Measurements from ENCODE around the genes N6AMT1 and KRTAP26-1.

GRCh38 chr21:25929900-25930332 is 195.1 kb downstream of the GABPA start:
- PRO-cap = no peak

DNA sequence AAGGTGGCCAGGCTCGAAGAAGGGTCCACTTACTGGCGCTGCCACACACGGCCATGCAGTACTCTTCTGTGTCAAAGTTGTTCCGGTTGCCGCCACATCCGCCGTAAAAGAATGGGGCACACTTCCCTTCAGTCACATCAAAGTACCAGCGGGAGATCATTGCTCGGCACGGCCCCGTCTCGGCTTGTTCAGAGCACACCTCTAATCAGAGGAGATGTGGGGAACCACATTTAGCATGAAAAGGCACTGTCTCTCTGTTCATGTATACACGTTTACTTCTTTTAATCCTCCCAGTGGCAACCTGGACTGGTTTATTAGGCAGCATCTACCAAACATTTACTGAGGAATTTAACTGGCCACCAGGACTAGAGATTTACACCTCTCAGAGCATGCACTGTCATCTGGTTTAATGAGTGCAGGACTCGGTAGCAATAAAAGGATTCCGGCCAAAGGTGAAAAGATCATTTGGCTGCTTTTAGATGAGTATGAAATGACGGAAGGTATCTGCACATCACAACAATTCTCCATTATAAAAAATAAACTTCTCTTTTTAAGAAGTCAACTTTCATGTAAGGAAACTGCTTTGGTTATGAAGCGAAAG is 170.5 kb downstream of the APP start:
- PRO-cap = no peak

DNA sequence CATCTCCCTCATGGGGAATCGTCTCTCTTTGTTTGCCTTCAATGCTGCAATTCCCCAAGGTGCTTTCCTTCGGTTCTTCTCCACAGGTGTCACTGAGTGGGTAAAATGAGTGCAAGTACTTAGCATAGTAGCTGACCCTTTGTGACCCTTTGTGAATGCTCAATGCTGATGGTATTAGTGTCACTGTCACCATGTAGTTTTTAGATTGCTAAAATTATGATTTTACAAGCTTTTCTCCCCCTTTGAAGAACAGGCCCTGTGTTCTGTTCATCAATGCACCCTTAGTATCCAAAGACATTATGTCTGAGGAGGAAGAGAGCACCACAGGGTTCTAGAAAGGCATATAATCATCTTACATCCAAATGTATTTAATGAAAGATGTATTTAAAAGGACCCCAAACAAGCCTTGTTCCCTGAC is 63.0 kb downstream of the APP start:
- PRO-cap = no peak

DNA sequence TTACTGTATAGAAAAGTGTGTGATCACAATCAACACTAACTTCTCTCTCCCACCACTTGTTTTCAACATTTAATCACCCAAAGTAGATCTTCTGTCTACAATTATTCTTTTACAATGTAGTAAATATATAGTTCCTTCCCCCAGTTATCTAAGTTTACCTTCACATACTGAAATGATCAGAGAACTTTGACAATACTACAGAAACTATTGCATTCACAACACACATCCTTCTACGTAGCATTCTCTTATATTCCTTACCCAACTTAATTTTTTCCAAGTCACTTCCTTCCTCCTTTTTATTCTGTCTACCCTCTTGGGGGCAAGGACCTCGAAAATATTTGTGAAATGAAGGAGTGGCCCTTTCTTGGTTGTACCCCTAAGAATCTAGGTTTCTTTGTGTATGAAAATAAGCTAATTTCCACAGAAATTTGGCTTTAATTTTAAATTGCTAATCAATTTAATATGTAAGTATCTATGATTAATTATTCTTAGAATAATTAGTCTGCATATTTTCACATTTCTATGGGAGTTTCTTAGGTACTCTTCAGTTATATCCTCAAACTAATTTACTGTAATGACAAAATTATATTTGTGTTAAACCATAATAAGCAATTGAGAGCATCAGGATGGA is 9.3 kb downstream of the APP start:
- PRO-cap = no peak

DNA sequence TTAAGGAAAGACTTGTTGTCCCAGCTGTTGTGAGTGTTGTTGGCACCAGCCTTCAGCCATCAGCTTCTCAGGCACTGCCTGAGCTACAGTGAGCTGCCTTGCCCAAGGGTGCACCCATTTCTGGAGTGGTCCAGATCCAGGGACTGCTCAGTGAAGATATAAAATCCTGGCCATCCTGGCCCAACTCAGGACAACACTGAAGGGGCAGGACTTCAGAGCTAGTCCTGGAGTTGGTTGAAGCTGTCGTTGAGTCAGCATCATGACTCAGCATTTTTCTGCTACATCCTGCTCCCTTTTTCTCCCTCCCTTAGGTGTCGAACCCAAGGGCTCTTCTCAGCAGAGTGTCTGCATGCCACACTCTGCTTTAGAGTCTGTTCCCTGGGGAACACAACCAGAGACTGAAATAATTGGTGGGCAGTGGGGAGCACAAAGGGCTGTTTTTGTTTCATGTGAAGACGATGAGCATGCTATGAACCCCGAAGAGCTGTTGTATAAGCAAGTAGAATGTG is 167.4 kb downstream of the CYYR1 start:
- PRO-cap = no peak

- PRO-cap = no peak
Observed at GRCh38 chr21:26563862-26564555, 9.1 kb downstream of the CYYR1 start.

DNA sequence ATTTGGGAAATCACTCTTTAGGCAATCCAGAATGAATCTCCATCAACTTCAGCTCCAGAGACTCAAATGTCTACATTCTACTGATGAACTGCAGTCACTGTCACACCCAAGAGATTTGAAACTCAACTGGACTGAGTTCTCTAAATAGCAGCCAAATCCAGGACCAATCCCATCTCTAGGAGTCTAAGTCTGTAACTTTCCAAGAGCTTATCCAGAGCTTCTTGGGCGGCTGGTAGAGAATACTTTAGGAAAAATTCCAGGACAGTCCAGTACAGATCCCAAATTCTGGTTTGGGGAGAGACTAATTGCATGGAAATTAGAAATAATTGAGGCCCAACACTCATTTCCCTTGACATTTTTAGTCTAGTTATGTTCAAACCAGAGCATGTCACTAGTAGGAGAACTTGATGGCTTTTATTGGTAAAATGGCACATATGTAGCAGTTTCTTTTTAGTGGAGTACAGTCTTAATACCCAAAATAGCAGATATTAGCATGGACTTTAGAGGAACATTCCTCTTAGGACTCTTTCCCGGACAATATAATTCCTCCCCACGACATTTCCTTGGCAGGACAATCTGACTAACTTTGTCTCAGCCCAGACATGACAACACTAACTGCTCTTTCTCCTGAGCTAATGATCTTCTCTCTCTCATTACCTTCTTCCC is 62.7 kb downstream of the ADAMTS1 start:
- PRO-cap = no peak

DNA sequence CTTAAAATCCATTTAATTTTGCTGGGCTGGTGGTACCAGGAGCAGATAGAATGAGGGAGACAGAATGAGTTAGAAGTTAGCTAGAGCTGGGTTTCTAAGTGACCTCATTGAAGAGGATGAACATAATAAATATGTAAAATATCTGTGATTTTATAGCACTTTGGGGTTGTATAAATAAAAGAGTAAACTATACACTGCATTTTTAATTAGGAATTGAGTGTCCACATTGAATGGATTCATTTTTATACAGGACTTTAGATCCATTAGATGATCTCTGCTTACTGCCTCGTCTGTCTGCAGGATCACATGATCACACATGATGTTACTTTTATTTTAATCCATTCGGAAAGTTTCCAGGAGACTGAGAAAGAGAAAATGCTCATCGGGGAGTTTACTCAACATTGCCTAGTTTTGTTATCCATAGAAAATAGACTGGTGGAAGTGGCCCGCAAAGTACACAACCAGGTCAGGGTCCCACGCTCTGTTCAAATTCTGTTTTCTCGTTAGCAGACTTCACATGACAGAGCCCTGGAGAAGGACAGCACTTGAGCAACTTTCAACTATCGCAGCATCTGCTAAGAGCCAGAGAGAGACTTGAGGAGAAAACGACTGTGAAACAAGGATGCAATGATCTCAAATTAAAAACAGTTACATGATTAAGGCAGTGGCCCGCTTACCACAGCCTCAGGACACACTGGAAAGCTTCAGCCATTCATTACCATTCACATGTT is 44.3 kb downstream of the ADAMTS1 start:
- PRO-cap = no peak

DNA sequence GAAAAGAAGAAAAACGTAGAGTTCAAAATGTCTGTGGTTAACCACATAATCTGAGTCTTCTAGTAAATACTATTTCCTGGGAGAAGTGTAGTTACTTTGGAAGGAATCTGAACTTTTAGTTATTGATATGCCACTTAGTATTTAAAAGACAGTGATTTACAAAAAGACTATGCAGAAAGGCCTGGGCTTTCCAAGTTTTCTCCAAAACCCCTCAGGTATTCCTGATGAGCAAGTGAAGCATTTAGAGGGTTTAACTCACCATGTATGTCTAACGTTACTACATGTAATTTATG is 9.9 kb downstream of the ADAMTS1 start:
- PRO-cap = no peak

GRCh38 chr21:26840821-26841284 is 4.4 kb downstream of the ADAMTS1 start:
- PRO-cap = no peak

DNA sequence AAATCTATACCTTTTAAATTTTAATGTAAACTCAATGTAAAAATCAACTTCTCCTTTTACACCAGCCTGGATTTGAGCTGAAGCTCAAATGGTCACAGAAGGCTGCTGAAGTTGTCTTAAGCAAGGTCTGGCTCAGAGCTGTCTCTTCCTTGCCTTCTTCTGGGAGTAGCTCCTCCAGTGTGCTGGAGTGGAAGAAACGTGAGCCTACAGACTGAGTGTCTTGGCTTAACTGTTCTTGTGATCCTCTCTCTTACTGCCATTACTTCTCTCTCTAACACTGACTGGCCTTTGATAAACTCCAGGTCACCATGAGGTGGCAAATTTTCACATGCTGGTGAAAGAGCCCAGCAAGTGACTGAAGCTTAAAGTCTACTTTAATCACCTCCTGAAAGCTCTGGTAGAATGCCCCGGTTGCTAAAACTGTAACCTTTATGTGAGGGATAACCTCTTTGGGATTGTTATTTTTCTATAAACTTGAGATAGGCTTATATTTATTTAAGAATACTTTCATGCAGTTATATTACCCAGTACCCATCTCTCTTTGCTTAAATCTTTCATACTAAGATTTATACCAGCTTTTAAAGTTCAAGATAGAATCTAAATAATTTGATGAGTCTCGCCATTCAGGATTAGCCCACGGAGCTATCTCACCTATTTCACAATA is 816.6 kb downstream of the N6AMT1 start:
- PRO-cap = no peak

DNA sequence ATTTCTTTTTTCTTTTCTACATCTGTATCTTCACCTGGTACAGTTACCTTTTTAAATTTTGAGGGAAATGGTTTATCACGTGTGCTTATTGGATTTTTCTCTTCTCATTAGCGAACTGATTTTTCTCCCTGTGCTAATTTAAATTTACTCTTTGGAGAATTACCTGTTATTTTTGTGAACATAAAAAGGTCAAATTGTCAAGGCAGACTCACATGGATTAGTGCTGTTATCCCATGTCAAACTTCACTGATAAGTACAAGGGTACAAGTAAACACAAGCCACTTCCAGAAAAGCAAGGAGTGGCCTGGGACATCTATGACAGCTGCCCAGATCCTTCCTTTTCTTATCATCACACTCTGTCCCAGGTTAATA is 793.8 kb downstream of the N6AMT1 start:
- PRO-cap = no peak

DNA sequence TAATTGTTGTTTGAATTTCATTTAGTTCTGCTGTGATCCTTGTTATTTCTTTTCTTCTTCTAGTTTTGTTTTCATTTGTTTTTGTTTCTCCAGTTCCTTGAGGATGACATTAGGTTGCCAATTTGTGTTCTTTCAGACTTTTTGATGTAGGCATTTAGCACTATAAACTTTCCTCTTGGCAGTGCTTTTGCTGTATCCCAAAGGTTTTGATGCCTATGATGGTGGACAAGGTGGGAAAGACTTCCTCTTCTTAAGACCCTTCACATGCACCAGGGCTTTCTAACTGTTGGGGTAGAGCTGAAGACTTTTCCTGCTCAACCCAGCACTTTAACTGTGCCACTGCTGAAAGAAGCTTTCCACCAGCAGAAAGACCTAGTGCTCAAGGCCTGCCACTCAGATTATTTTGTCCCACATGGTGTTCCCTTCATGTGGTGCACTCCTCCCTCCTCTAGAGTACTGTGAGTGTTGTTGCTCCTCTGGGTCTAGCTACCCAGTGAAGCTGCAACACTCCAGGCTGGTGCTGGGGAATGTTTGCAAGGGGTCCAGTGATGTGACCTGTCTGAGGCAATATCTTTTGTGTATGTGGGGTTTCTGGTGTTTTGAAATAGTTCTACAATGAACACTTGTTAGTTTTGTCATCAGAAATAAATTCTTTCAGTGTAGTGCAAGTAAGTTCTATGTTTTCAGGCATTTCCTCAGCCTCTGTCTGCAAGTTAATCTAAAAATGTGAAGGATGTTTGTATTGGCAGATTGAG is 509.6 kb downstream of the N6AMT1 start:
- PRO-cap = no peak

- PRO-cap = no peak
Observed at GRCh38 chr21:28771539-28772317, 113.4 kb downstream of the N6AMT1 start.

DNA sequence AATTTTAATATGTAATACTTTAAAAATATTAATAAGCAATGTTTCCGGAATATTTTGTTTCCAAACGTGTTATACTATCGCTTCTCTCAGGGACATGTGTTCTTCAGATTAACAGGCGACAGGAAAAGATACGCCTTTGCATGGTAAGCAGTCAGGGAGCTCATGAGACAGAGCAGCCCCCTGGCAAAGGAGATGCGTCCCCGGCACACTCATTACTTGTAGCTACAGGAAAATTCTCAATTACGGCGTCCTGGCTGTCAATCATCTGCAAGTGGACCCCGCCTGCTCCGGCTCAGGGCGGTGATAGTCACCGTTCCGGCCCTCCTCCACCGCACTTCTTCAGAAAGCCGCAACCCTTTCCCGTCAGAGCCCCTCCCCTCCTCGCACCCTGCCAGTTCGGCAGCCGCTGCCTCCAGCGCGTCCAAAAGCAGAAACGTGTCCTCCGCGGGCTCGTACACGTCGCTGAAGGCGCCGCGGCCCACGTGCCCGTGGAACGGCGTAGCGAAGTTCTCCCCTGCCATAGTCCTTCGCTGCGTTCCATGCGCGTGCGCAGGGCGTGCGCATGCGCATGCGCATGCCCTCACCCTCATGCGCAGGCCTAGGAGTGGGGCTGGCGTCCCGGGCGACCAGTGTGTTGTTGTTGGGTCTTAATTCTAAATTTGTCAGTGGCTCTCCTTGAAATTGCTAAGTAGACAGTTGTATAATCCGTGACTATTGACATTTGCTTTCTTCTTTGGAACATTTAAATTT is at the start of gene N6AMT1:
Gene N6AMT1, minus strand, starts transcription at position 543 of the 750 bp plus-strand sequence.
- PRO-cap = bidirectional peak, plus-strand start at position 366 of the sequence, minus-strand start at position 214 of the sequence; bidirectional peak, plus-strand start at position 601 of the sequence, minus-strand start at position 541 of the sequence

DNA sequence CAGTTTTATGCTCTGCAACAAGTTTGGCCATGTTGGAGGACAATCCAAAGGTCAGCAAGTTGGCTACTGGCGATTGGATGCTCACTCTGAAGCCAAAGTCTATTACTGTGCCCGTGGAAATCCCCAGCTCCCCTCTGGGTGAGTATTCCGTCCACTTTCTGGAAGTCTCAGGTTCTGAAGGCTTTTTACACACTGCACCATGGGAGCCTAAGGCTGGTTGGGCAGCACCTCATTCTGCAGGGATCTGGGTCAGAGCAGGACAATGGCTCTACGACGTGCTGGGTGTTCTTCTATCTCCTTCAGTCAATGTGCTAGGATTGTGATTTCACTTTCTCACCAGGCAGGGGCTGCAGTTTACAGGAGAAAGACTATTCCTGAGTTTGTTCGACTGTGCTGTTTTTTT is 19.0 kb upstream of the CCT8 start:
- PRO-cap = no peak

GRCh38 chr21:29302032-29303054 is 3.6 kb downstream of the BACH1 start:
- PRO-cap = no peak

- PRO-cap = no peak
Observed at GRCh38 chr21:29346355-29347021, 47.8 kb downstream of the BACH1 start.

DNA sequence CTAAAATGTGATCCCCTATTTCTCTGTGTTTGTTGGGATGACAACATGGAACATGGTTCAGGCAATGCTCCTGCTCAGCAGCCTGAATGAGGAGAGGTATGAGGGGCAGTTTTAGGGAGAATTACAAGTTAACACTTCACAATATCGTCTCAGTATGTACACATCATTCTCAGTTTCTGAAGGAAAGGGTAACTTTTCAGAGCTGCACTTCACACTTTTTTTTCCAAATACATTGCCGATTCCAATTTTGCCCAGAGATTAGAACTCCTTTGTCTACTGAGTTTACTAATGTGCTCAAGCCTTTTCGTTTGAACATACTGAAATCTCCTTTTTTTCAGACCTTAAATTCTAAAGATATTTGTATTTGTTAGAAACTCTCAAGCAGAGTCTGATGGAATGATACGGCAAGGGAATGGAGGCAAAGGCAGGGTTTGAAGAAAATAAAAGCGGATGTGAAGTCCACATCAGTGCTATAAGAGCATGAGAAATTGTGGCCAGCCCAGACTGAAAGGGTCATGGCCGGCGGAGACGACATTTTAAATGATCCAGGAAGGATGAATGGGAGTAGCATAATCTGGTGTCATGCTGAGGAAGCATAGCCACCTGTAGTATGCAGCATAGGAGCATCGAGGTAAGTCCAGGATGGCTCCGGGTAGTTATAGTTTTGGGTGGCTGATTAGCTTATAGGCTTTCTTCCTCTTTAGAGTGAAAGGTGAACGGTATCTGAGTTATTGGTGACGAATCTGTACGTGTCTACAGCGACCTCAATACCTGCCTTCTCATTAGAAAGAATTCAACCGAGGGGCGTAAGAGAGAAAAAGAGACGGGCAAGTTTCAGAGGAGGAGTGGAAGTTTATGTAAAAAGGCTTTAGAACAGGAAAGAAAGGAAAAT is 129.1 kb downstream of the BACH1 start:
- PRO-cap = no peak

DNA sequence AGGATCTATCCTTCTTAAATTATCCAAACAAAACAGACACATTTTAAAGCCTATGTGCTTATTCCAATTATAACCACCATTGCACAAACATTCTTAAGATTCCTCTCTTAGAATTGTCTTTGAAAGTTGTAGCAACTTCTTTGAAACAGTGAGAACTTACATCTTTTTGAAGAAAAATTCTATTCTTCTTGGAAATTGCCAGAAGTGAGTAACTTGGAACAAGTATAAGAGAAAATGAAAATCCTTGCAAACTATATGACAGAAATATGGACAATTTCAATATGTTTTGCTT is at the start of gene KRTAP26-1:
Gene KRTAP26-1, minus strand, starts transcription at position 15 of the 292 bp plus-strand sequence.
- PRO-cap = no peak

Data from SEM (cell line).